GM19240 (cell line): ENCODE measurements around the gene CDKN1B.

GRCh38 chr12:11869375-11870170 is 201.2 kb upstream of the BCL2L14 start:
- RRBS, result 99% methylated on average over 7 of the region's 29 CpGs

GRCh38 chr12:11884997-11886349 is 185.3 kb upstream of the BCL2L14 start:
- RRBS, result no CpG with 5 or more reads among the region's 18 CpGs

GRCh38 chr12:12007807-12008128 is 63.0 kb upstream of the BCL2L14 start:
- RRBS, result no CpG with 5 or more reads among the region's 8 CpGs

DNA sequence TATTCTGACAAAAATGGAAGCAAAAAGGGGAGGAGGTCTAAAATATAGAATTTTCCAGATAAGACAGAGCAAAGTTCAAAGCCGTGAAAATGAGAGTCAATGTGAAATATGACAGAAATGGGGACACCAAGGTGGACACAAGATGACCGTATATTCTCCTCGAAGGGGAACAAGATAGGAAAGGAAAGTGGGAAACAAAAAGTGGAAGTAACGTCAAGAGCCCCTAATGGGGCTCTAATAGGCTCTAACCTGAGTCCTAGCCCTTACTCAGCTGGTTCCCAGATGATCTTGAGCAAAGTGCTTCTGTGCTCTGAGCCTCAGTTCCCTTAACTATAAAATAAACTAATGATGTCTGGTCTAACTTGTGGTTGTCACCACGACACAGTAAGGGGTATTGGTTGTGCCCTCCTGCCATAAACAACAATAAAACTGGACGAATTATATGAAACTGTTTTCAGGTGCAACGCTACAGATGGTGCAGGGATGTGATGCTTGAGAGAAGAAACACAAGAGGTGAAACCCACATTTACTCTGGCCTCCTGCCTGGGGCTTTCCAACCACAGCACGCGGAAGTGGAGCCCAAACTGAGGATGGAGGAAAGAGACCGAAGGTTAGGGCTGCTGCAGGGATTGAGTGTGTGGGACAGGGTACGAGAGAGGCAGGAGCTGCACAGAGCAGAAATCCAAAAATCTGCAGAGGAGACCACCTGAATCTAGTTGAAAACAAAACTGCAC is 45.8 kb upstream of the BCL2L14 start:
- RRBS, result no CpG with 5 or more reads among the region's 11 CpGs

DNA sequence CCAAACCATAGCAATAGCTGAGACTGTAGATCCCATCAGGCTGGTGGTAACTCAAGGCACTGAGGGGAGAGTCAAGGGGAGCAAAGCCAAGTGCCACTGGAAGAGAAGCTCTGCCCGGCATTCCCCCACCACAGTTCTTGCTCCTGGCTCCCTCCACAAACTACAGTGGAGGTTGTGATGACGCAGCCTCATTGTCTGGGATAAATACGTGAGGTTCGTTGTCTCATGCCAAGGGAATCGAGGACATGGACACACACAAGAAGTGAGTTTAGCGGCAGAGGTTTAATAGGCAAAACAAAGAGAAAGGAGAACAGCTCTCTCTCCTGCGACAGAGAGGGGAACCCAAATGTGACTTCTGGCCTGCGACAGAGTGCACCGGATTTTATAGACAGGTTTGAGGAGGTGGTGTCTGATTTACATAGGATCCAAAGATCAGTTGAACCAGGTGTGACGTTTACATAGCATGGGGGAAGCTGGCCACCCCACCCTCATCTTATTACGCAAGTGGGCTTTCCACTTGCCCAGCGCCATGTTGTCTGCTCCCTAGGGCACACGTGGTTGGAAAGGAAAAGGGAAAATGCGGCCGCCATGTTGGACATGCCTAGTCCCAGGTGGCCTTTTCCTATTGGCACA is 17.3 kb downstream of the BCL2L14 start:
- RRBS, result no CpG with 5 or more reads among the region's 15 CpGs

- RRBS, result no CpG with 5 or more reads among the region's 8 CpGs
Measured at GRCh38 chr12:12214628-12215553, 52.0 kb downstream of the LRP6 start.

- RRBS, result no CpG with 5 or more reads among the region's 2 CpGs
Measured at GRCh38 chr12:12216610-12216982, 50.2 kb downstream of the LRP6 start.

DNA sequence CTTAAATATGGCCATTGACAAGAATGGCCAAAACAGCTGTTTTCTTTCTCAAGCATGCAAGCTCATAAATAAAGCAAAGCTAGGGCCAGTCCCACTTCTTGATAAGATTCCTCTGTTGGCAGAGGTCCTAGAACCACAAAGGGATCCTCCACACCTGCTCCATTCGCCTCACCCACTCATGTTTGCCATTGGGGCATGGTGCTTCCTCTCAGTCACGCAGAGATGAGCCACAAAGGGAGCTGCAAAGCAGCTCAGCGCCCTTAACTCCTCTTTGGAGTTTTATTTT is 16.7 kb downstream of the MANSC1 start:
- RRBS, result no CpG with 5 or more reads among the region's 3 CpGs

GRCh38 chr12:12357866-12358546 is 1.1 kb downstream of the BORCS5 start:
- RRBS, result no CpG with 5 or more reads among the region's 9 CpGs

DNA sequence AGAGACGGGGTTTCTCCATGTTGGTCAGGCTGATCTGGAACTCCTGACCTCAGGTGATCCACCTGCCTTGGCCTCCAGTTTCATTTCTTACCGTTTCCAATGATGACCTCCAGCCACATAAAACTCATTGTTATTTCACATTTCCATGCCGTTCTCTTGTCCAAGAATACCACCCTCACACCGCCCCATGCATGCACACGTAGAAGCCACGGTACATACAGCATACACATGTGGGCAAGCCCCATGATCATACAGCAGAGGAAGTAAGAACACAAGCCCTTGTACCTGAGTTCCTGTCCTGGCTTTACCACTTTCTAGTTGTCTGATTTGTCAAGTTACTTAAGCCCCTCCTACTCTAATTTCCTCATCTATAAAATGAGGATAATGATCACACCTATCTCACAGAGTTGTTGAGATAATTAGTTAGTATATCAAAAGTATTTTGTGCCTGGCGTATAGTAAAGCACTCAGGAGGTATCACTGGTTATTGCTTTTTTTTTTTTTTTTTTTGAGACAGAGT is 59.9 kb downstream of the DUSP16 start:
- RRBS, result no CpG with 5 or more reads among the region's 7 CpGs

DNA sequence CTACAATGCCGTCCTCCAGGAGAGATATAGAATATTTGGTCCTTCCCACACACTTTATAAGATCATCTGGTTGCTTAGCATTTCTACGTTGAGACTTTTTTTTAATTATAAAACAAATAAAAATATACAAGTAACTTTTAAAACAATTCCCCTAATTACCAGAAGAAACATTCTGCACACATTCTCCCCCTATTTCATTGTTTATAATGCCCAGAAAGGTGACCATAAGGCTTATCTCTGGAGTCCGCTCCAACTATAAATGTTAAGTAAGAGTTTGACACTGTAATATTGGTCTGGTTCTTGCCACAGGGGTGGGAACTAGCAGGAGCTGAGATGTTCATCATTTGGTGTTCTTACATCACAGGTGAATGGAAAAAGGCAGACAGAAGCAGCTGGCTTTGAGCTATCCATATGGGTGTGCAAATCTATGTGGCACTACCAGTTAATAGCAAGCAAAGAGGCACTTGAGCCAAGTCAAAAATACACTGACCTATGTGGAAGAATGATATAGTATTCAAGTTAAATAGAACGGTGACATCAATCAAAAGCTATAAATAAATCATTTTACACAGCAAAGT is 43.4 kb downstream of the DUSP16 start:
- RRBS, result no CpG with 5 or more reads among the region's 4 CpGs

GRCh38 chr12:12557681-12558315 is 4.9 kb downstream of the DUSP16 start:
- RRBS, result no CpG with 5 or more reads among the region's 6 CpGs

DNA sequence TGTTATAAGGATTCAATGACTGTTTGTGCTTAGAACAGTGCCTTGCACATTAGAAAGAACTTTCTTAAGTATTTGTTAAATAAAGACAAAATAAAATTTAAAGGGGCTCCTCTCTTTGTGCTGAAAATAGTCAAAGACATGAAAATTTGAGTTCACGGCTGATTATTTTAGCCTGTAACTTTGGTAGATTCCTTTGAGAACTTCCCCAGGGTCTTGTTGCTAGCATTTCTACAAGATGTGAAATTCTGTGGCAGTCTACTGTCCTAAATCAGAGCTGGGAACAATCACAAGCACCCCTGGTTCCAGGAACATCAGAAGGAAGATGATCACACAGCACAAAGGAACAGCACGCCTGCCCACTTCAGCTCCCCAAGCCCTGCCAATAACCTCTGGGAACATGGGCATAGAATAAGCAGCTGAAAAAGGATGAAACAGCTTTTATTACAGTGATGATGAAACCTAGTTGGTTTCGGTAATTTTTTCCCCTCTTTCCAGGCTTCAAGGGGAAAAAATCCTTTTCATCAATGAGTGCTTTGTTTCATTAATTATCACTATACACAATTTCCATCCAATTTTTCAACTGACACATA is 12.3 kb downstream of the GPR19 start:
- RRBS, result no CpG with 5 or more reads among the region's 3 CpGs

- RRBS, result no CpG with 5 or more reads among the region's 1 CpG
Measured at GRCh38 chr12:12705888-12706344, 9.9 kb upstream of the GPR19 start.

- RRBS, result no CpG with 5 or more reads among the region's 7 CpGs
Measured at GRCh38 chr12:12716250-12716623, 931 bp upstream of the CDKN1B start.

DNA sequence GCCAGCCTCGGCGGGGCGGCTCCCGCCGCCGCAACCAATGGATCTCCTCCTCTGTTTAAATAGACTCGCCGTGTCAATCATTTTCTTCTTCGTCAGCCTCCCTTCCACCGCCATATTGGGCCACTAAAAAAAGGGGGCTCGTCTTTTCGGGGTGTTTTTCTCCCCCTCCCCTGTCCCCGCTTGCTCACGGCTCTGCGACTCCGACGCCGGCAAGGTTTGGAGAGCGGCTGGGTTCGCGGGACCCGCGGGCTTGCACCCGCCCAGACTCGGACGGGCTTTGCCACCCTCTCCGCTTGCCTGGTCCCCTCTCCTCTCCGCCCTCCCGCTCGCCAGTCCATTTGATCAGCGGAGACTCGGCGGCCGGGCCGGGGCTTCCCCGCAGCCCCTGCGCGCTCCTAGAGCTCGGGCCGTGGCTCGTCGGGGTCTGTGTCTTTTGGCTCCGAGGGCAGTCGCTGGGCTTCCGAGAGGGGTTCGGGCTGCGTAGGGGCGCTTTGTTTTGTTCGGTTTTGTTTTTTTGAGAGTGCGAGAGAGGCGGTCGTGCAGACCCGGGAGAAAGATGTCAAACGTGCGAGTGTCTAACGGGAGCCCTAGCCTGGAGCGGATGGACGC is at the start of gene CDKN1B:
CDKN1B (plus strand) TSS at position 85 of the 609 bp plus-strand sequence.
- RRBS, result 0% methylated on average over 4 of the region's 58 CpGs

- RRBS, result 0% methylated on average over 3 of the region's 11 CpGs
Measured at GRCh38 chr12:12717893-12718114, 636 bp downstream of the CDKN1B start.

GRCh38 chr12:12720578-12720962 is 3.4 kb downstream of the CDKN1B start:
- RRBS, result no CpG with 5 or more reads among the region's 2 CpGs

DNA sequence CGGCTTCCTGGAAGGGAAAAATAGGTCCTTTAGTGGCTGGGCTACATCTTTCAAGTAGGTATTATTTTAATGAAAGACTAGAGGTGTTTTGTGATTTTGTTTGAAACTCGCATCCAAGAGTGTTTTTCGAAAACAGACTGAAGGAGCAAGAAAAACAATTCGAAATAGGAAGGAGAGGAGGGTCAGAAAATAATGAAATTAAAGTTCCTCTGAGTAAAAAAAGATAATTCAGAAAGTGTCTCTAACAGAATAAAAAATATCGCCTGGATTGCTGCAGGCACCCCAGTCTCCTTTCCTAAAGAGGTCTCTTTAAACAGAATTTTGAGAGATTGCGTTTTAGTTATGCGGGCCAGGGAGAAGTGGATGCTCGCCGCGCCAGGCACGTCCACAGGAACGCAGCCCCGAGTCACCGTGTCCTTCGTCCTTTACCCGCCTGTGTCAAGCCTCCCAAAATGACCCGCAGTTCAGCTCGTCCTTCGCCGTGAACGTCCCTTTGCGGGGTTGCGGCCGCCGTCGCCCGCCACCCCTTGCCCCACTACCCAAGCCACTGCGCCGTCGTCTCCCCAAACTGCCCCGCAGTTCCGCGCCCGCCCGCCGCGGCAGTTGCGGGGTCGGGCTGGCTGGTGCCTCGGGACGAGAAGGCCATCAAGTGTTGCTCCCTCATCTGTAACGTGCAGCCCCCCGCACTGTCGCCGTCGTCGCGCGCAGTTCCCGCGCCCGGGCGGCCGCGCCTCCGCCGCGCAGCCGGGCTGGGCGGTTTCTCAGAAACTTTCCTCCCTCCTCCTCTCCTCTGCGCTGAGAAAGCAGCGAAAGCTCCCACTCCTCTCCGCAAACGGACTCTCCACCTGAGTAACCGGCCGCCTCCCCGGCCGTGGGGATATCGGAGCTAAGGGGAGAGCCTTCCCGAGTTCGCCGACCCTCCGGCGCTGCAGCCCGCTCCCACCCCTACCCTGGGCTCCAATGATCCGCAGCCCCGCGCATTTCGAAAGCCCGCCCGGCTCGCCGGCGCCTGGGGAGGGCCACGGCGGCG is 6.5 kb downstream of the CDKN1B start:
- RRBS, result 2% methylated on average over 20 of the region's 87 CpGs

- RRBS, result 2% methylated on average over 22 of the region's 33 CpGs
Measured at GRCh38 chr12:12724359-12724763, 7.2 kb downstream of the CDKN1B start.